Pericardium fibroblast (primary cell): ENCODE measurements around the genes ZSCAN5B, ZNF582, ZNF71, AURKC, ZNF530, ZSCAN4, ZNF551 and ZNF776.

DNA sequence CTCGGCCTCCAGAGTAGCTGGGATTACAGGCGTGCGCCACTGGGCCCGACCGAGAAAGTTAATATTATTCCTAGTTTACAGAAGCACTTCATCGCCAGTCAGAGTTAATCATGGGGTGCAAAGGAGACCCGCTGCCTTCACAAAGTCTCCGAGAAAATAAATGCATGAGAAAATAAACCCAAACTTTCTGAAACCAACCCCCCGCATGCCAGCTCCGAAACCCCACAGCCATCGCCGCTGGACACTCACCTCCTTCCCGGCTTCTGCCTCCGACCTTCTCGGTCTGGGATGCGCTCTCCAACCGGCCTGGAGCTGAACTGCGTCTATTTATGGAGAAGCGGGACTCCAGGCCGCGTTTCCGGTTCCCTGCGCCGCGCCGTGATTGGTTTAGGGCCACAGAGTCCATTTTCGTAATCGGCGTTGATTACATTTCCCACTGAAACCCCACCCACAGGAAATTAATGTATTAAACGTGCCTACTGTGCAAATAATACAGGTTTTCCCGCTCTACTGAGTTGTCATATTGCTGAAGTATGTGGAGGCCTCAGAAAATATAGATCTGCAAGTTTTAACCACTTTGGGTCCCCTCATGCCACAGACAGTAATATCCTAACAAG lies at the start of gene ZSCAN5B:
ZSCAN5B (minus strand) TSS at position 299 of the 617 bp plus-strand sequence.
- RAMPAGE, long total RNA, result no peak

GRCh38 chr19:56313854-56314364 lies 730 bp downstream of the ZSCAN5A start:
- RAMPAGE, long total RNA, result no peak

DNA sequence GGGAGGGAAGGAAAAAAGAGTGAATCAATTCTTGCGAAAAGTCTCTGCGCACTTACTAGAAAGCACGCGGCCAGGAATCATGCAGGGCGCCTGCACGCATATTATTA lies 421 bp downstream of the ZSCAN5A start:
- RAMPAGE, long total RNA, result no peak

- RAMPAGE, long total RNA, result no peak
Measured at GRCh38 chr19:56392940-56393800, at the start of gene ZNF582. TSS of gene ZNF582 (minus strand) at chr19:56393534.

- RAMPAGE, long total RNA, result start-site peak on the plus strand at chr19:56595270-56595326, 122 and 32 reads in 2 replicates
Measured at GRCh38 chr19:56594810-56595772, at the start of gene ZNF71. TSS of gene ZNF71 (plus strand) at chr19:56595302.

GRCh38 chr19:56613437-56614138 lies 18.5 kb downstream of the ZNF71 start:
- RAMPAGE, long total RNA, result no peak

- RAMPAGE, long total RNA, result no peak
Measured at GRCh38 chr19:56751034-56751576, 79.5 kb upstream of the ZNF835 start.

- RAMPAGE, long total RNA, result no peak
Measured at GRCh38 chr19:56942698-56943266, 102.3 kb upstream of the PEG3 start.

- RAMPAGE, long total RNA, result no peak
Measured at GRCh38 chr19:56974831-56975538, 134.5 kb upstream of the PEG3 start.

DNA sequence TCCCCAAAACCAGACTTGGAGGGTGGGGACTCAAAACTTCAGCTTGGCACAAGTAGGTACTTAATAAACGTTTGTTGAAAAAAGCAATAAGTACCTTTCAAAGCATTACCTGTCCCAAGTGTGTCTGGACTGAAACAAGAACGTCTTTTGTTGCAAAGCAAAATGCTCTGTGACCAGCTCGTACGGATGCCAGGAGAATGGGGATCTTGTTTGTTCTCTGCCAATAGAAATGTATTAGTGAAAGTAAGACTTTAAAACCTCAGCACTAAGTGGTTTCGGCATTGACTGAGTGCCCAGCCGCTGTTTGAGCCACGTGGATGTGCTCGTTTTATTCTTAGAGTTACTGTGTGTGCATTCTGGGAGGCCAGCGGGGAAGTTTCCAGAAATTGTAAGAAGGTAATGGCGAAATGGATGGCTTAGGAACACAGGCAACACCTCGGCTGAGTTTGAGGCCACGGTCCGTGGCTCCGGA lies 117.1 kb upstream of the USP29 start:
- RAMPAGE, long total RNA, result no peak

GRCh38 chr19:57211222-57211686 lies 19.6 kb upstream of the AURKC start:
- RAMPAGE, long total RNA, result no peak

- RAMPAGE, long total RNA, result start-site peak on the plus strand at chr19:57231019-57231043, 5 and 9 reads in 2 replicates
Measured at GRCh38 chr19:57230732-57231320, at the start of gene AURKC. TSS of gene AURKC (plus strand) at chr19:57231023.

GRCh38 chr19:57302483-57303069 lies 17.7 kb upstream of the ZNF543 start:
- RAMPAGE, long total RNA, result no peak

GRCh38 chr19:57599466-57600417 lies at the start of gene ZNF530:
TSS of gene ZNF530 (plus strand) at chr19:57599885.
- RAMPAGE, long total RNA, result no peak

GRCh38 chr19:57668666-57669085 lies at the start of gene ZSCAN4:
TSS of gene ZSCAN4 (plus strand) at chr19:57668935.
- RAMPAGE, long total RNA, result no peak

- RAMPAGE, long total RNA, result start-site peak on the plus strand at chr19:57681972-57682037, 47 and 32 reads in 2 replicates
Measured at GRCh38 chr19:57681584-57682728, at the start of gene ZNF551. TSS of gene ZNF551 (plus strand) at chr19:57681977.

GRCh38 chr19:57746432-57747752 lies at the start of gene ZNF776:
TSS of gene ZNF776 (plus strand) at chr19:57746815.
- RAMPAGE, long total RNA, result start-site peak on the plus strand at chr19:57746802-57746881, 57 and 41 reads in 2 replicates

GRCh38 chr19:57803493-57804548 lies 10.9 kb downstream of the ZNF552 start:
- RAMPAGE, long total RNA, result no peak

GRCh38 chr19:57867703-57868487 lies 18.2 kb downstream of the ZNF587 start:
- RAMPAGE, long total RNA, result no peak

DNA sequence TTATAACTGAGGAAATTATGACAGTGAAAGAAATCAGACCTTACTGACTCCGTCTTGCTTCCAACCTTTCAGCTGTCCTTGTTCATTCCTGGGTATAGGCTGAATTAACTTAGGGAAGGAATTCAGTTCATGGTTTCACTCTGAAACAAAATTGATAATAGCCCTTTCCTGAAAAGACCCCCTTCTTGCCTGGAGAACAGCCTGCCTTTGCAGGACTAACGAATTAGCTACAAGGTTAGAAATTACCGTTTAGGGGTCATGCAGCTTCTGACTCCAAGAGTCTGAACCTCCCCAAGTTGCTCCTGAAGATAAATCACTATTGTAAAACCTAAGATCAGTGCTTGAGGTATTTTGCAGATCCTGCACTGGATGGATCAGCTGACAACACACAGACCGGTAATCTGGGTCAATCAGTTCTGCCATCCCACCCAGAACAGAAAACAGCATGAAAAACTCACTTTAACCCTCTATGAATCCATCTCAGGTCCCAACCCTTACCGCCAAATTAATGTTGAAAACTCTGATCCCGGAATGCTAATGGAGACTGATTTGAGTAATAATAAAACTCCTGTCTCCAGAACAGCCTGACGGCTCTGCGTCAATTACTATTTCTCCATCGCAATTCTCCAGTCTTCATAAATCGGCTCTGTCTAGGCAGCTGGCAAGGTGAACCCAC lies 728 bp downstream of the ZNF417 start:
- RAMPAGE, long total RNA, result no peak